ENCODE results near the genes SGMS2, HADH, GAR1, EGF and ENPEP.

DNA sequence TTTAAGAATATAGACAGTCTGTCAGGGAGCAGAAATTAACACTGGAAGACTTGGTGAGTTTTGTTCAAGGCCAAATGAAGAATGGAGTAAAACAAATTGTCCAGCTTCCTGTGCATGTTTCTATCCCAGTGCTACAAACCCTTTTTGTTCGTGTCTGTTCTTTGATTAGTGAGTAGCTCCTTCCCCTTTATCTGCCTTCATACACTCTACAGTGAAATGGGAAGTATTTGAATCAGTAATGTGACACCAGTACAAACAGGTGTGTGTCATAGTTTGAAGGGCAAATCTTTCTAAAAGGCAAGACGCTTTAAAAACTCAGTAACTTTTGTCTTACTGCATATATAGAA lies 5.8 kb downstream of the ARHGEF38 start:
- PRO-cap, result no peak

GRCh38 chr4:105594429-105595074 lies 42.1 kb downstream of the ARHGEF38 start:
- PRO-cap, result no peak

GRCh38 chr4:105601178-105601861 lies 48.9 kb downstream of the ARHGEF38 start:
- PRO-cap, result no peak

GRCh38 chr4:105707803-105708576 lies 499 bp downstream of the INTS12 start:
- PRO-cap, result bidirectional peak, plus-strand start at chr4:105708382, minus-strand start at chr4:105708390; unidirectional peak, plus-strand start at chr4:105708427

GRCh38 chr4:105967790-105968080 lies 72.5 kb downstream of the NPNT start:
- PRO-cap, result no peak

GRCh38 chr4:106355354-106355718 lies 13.2 kb downstream of the GIMD1 start:
- PRO-cap, result no peak

DNA sequence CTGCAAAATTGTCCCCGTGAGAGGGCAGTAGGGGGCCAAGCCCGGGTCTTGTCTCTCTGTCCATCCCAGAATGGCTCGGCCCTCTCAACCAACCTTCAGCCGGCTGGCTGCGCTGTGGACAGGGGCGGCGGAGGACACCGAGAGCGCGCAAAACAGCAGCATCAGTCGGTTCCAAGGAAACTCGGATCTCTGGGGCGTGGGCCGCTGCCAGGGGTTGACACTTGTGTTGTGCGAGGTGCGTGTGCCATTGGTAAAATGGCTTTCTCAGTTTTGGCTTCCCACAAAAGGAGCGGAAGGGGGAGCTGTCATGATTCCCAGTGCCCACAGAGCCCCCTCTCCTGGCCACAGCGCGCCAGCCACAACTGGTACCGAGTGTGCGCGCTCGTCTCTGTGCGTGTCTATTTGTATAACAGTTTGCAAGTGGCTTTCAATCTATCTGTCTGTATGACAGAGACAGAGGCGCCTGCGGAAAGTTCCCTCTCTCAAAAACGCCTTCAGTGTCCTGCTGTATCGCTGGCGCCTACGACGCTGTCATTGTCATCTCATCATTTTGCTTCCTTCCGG lies 1.9 kb downstream of the DKK2 start:
- PRO-cap, result no peak

DNA sequence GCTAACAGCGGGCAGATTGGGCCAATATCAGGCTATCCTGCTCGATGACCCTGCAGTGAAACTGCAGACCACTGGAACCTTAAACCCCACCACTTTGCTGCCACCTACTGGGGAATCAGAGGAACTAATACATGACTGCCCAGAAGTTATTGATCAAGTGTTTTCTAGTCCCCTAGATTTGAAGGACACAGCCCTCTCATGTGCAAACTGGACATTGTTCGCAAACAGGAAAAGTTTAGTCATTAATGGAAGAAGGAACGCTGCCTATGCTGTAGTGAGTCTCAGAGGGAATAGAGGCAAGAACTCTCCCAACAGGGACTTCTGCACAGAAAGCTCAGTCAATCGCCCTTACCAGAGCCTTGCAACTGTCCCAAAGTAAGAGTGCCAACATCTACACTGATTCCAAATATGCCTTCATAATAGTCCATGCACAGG lies 17.1 kb upstream of the PAPSS1 start:
- PRO-cap, result no peak

DNA sequence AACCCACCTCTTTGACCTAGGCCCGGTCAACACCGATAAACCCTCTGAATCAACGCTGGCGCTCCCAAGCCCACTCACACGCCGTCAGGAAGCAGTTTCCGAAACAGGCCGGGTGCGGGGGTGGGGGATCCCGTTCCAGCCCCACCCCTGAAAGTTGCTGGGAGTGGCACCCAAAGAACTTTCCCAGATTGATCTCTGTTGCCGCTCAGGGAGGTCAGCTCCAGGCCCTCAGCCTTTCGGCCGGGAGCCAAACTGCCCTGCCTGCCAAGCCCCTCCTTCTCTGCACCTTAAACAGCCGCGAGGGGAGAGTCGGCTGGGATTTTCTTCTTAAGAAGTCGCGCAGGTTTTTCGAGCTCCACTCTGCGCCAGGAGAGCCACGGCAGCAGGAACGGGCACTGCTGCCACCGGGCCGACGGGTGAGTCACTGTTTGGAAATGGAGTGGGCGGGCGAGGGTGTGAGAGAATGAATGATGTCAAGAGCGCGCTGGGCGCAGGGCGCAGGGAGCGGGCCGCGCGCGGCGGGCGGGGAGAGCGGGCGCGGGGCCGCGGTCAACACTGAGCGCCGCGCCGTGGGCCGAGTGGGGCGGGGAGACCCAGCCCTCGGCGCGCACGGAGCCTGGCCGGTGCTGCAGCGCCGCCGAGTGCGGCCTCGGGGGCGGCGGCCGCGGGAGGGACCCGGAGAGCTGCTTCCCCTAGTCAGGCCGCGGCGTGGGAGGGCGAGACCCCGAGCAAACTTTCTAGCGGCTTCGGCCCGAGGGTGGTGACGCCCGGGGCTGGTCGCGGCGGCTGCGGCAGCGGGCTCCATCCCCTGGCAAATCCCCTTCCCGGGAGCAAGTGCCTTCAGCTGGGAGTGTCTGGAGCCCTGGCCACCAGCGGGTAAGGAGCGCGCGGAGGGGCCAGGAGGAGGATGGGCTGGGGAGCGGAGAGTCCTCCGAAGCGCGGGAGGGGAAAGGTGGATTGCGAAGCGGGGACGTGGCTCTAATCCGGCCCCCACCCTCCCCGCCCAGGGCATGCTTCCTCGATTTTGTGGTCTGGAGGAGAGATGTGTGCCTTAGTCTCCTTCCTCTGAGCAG lies at the start of gene SGMS2:
Gene SGMS2 (plus strand): TSS at position 555 of the 1,073 bp plus-strand sequence.
- PRO-cap, result bidirectional peak, plus-strand start at position 358 of the sequence, minus-strand start at position 84 of the sequence; bidirectional peak, plus-strand start at position 555 of the sequence, minus-strand start at position 426 of the sequence

- PRO-cap, result no peak
These were observed 1.7 kb downstream of the SGMS2 start for GRCh38 chr4:107826076-107827173.

GRCh38 chr4:107837118-107838052 lies 12.7 kb downstream of the SGMS2 start:
- PRO-cap, result no peak

GRCh38 chr4:107989464-107989954 lies at the start of gene HADH:
HADH (plus strand) TSS chr4:107989889.
- PRO-cap, result bidirectional peak, plus-strand start at chr4:107989889, minus-strand start at chr4:107989665

- PRO-cap, result no peak
These were observed 82.6 kb downstream of the HADH start for GRCh38 chr4:108072021-108072886.

GRCh38 chr4:108342678-108342877 lies 173.8 kb upstream of the LEF1 start:
- PRO-cap, result no peak

DNA sequence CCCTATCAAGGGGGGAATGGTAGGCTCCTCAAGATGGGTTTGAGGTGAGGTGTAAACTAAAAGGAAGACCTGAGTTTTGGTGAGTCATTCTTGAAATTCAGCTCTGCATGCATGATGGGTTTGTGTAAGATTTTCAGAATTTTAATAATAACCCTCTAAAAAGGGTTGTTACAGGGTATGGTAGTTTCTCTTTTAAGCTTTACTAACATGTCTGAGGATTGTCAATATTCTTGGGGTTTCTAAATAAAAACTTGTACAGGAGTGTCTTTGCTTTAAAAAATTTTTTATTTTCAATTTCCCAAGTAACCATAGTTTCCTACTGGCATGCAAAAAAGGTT lies 53.2 kb downstream of the CASP6 start:
- PRO-cap, result no peak

DNA sequence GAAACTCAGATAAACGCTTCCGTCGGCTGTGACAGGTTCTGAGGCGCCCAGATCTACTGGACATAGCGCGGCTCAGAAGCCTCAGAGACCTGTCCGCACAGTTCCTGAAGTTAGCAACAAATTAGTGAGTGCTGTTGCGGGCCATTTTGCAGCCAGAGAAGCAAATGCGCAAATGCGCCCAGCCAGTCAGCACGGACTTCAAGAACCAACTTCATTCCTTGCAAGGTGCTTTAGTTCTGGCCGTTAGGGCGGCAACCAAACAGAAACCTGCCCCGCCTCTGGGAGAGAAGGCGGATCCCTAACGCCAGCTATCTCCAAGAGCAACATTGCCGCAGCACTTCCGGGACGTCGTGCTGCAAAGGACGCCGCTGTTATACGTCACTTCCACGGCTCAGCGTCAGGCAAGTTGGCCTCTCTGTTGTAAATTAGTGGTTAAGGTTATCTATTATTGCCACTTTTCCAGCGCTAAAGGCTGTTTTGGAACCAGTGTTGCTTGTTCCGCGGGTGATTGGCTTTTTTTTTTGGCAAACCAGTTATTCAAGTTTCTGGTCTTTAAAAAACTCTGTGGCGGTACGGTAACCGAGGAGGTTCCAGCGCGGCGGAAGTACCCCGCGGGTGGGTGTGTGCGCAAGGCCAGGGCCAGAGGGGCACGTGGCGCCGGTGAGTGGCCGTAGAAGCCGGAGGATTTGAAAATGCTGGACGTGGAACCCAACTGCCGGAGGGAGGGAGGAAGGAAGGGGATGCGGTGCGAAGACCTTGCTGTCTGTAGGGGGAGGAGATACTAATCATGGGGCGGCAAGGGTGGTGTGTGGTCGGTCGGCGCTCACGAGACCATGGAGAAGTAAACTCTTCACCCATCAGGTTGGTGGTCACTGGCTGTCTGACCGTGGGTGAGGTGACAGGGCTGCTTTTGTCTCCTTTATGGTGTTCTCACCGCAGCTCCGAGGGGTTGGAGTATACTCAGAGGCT lies at the start of gene GAR1:
Gene GAR1 (plus strand): TSS at position 618 of the 969 bp plus-strand sequence.
- PRO-cap, result bidirectional peak, plus-strand start at position 381 of the sequence, minus-strand start at position 206 of the sequence; bidirectional peak, plus-strand start at position 784 of the sequence, minus-strand start at position 727 of the sequence; bidirectional peak, plus-strand start at position 872 of the sequence, minus-strand start at position 882 of the sequence

DNA sequence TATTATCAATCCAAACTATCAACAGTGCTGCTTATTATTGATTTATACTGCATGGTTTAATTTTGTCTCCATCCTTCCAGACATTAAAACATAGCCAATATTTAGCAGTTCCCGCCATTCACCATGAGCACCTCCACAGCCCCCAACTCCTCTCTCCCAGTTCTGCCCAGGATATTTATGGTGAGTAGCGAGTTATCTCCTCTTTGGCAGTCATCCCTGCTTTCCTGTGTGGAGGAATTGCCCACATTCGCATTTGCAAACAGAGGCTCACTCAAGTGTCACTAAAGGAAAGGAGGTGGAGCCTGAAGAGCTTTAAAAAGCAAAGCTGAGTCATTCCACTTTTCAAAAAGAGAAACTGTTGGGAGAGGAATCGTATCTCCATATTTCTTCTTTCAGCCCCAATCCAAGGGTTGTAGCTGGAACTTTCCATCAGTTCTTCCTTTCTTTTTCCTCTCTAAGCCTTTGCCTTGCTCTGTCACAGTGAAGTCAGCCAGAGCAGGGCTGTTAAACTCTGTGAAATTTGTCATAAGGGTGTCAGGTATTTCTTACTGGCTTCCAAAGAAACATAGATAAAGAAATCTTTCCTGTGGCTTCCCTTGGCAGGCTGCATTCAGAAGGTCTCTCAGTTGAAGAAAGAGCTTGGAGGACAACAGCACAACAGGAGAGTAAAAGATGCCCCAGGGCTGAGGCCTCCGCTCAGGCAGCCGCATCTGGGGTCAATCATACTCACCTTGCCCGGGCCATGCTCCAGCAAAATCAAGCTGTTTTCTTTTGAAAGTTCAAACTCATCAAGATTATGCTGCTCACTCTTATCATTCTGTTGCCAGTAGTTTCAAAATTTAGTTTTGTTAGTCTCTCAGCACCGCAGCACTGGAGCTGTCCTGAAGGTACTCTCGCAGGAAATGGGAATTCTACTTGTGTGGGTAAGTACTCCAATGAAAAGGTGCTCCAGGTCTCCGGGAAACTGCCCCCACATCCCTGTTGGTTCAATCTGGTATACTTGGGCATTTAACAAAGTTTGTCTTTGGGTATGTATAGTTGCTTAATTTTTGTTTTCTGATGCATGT lies at the start of gene EGF:
Gene EGF (plus strand): TSS at position 344 of the 1,067 bp plus-strand sequence.
- PRO-cap, result bidirectional peak, plus-strand start at position 345 of the sequence, minus-strand start at position 149 of the sequence

DNA sequence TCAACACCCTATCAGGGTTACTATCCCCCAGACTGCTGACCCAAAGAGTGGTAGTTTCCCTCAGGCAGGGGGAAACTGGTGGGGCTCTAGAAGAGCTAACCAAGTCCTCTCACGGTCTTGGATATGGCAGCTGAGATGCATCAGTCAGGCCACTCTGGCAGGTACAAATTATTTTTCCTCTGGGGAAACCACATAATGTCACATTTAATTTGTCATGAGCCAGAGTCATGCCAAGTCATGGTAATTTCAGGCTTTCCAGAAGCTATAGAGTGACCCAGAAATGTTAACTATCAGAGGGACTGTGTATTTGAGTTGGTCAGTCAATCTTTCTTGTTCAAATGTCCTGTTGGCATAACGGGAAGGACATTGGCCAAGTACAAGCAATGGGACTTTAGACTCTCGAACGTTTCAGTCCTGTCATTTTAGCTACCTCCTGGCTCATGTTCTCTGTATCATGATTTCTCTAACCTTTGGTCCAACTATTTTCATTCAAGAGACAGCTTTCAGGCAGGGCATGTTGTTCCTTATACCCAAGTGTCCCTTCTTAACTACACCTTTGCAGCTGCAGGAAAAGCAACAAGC lies 142.4 kb downstream of the EGF start:
- PRO-cap, result no peak

- PRO-cap, result no peak
These were observed at the start of gene ENPEP for GRCh38 chr4:110475694-110477004. ENPEP (plus strand) TSS chr4:110476155.

DNA sequence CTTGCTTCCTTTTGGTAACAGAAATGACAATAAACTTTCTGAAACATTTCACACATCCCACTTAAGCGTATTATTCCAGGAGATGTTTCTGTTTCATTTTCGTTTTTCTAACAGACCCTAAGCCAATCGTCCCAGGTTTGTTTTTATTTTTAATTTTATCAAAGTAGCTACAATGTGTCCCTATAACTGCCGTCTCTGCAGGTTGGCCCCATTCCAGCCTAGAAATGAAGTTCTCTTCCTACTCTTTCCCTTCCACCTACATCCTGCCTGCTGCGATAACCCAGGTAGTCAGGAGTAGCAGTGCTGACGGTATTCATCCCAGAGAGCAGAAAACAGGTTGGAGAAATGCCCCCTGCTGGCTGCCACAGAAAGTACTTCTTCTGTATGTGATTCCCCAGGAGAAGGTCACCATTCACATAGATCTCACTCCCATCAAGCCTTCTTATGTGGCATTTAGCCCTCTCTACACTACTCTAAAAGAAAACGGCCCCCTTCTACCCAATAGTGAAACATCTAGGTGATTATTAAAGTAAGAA lies 40.3 kb downstream of the ENPEP start:
- PRO-cap, result no peak